A673 (cell line): ENCODE results near the gene PWWP2A.

- PRO-cap, result no peak
Measured at GRCh38 chr5:159511430-159511942, 181.2 kb upstream of the IL12B start.

DNA sequence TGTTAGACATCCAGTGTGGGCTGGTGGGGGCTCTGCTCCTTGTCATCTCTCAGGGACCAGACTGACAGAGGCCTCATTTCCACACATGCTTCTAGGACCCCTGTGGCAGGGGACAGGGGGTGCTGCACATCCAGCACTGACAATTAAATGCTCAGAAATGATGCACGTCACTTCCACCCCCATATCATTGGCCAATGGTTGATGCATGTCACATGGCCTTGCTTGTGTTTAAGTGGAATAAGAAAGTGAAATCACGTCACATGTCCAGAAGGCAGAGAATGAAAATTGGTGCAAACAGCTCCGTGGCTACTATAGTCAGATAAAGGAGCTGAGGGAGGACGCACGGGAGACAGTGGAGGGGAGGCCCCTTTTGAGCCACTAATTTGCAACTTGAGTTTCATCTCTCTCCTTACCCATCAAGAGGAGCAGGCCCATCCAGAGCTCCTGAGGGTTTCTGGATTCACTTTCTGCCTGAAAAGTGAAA lies 134.1 kb upstream of the ADRA1B start:
- PRO-cap, result no peak

- PRO-cap, result no peak
Measured at GRCh38 chr5:159792703-159793059, 123.6 kb upstream of the ADRA1B start.

GRCh38 chr5:160080313-160080871 lies 38.9 kb downstream of the PWWP2A start:
- PRO-cap, result bidirectional peak, plus-strand start at chr5:160081011, minus-strand start at chr5:160080676

DNA sequence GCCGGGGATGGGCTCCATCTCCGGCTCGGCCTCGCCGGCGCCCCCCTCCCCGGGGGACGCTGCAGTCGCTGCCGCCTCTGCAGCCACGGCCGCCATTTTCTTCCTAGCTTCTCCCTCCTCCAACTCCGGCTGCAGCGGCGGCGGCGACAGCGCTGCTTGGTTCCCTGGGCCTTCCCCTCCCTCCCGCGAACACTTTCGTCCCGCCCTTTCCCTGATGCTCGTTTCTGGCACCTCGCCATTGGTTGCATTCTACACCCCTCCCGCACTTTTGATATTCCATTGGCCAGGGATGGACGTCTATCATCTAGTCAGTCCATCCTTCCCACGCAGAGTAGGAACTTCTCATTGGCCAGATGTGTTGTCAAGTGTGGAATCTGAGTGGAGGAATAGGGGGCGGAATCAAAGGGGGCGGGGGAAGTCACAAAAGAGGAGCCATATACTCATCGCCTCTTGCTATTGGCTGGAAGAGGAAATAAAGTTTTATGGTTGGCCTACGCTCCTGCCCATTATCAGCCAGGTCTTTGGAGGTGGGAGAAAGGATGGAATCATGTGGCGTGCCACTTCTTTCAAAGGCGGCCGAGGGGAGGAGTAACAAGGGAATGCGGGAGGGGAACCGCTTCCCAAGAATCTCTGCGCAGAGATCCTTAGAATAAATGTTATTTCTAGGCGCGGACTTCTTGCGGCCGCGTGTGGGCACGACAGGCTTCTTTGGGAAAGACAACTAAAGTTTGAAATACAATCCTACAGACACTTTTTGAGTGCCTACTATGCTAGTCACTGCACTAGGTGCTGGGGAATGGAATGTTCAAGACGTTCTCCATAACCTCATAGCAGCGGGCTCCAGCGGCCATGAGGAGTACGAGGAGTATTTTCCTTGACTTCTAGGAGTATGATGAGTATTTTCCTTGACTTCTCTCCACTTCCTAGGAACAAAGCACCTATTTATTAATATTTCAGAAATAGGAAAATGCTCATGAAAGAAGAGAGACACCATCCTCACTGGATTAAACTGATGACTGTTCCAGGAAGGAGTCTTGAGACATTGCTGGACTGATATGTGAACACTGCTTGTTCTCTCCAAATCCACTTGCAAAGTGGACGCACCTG lies at the start of gene PWWP2A:
Gene PWWP2A (minus strand): TSS at position 158 of the 1,107 bp plus-strand sequence.
- PRO-cap, result unidirectional peak, minus-strand start at position 131 of the sequence

GRCh38 chr5:160193192-160193682 lies 36.1 kb upstream of the FABP6 start:
- PRO-cap, result no peak

GRCh38 chr5:160197175-160198272 lies 31.8 kb upstream of the FABP6 start:
- PRO-cap, result bidirectional peak, plus-strand start at chr5:160197976, minus-strand start at chr5:160197780

DNA sequence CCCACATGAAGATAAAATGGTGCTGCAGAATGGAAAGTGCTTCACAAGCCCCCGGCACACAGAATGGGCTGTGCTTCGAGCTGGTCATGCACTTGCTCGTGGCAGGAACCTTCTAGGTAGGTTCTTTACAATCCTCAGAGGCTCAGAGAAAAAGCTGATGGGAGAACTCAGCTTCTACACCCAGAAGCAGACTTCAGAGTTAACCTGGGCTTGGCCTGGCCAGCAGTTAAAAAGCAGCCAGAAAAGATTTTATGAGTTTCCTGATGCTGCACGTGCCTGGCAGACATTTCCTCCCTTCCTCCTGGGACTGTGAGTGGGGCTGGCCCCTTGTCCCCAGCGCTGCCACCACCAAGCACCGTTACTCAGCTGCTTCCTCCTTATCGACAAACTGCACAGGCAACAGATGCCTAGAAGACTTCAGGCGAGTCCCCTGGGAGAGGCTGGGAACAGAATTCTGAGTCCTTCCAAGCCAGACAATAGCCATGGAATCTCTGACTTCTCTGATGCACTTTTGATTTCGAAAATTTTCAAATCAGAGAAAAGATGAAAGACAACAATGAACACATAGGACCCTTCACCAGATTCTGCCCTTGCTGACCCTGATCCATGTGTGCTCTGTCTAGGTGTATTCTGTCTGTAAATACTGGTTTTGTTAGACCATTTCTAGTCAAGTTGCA lies 33.4 kb downstream of the FABP6 start:
- PRO-cap, result unidirectional peak, minus-strand start at position 385 of the sequence

DNA sequence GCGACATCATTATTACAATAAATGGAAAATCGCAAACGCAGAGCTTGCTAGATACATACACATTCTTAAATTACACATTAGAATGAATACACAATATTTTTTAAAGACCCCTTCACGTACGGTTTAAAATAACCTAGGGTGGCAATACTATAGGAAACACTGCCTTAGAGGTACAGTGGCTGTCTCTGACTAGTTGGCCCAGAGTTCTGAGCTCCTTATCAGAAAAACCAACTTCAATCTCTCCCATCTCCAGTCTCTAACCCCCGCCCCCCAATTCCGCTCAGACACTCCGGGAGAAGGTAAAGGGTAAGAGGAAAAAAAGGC lies 973 bp downstream of the CCNJL start:
- PRO-cap, result no peak

- PRO-cap, result no peak
Measured at GRCh38 chr5:161139171-161139463, 287.1 kb upstream of the ATP10B start.

GRCh38 chr5:163503878-163505003 lies 1.2 kb upstream of the MAT2B start:
- PRO-cap, result bidirectional peak, plus-strand start at chr5:163504228, minus-strand start at chr5:163504224; bidirectional peak, plus-strand start at chr5:163504842, minus-strand start at chr5:163504659

- PRO-cap, result no peak
Measured at GRCh38 chr5:163915406-163916221, 410.2 kb downstream of the MAT2B start.

GRCh38 chr5:167934490-167934929 lies 356.9 kb upstream of the WWC1 start:
- PRO-cap, result no peak

- PRO-cap, result no peak
Measured at GRCh38 chr5:167952523-167953052, 338.9 kb upstream of the WWC1 start.

GRCh38 chr5:168262730-168263453 lies 28.6 kb upstream of the WWC1 start:
- PRO-cap, result no peak

- PRO-cap, result bidirectional peak, plus-strand start at chr5:168269585, minus-strand start at chr5:168269422
Measured at GRCh38 chr5:168269051-168269947, 22.1 kb upstream of the WWC1 start.

GRCh38 chr5:168662134-168662897 lies 83.1 kb upstream of the PANK3 start:
- PRO-cap, result no peak

GRCh38 chr5:168734663-168735040 lies 155.5 kb upstream of the PANK3 start:
- PRO-cap, result no peak

- PRO-cap, result no peak
Measured at GRCh38 chr5:168806148-168806834, 227.1 kb upstream of the PANK3 start.

DNA sequence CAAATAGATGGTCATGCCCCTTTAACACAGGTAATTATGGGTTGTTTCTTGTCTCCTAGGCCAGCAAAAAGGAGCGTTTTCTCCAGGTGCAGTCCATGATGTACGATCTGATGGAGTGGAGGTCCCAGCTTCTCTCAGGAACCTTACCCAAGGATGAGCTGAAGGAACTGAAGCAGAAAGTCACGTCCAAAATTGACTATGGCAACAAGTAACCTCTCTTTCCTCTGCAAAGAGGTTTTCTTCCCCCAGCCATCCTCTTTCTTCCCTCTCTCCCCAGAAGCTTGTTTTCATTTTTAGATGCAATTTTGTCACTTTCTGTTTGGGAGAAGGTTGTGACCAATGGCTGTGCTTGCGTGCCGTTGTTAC lies 37.1 kb downstream of the DOCK2 start:
- PRO-cap, result no peak